LNCaP clone FGC (cell line): Measurements from ENCODE around the genes RBBP5 and TMCC2.

GRCh38 chr1:204361008-204361685, 1.4 kb upstream of the PLEKHA6 start:
- RRBS, 2 experiments = no CpG with 5 or more reads among the region's 3 CpGs

DNA sequence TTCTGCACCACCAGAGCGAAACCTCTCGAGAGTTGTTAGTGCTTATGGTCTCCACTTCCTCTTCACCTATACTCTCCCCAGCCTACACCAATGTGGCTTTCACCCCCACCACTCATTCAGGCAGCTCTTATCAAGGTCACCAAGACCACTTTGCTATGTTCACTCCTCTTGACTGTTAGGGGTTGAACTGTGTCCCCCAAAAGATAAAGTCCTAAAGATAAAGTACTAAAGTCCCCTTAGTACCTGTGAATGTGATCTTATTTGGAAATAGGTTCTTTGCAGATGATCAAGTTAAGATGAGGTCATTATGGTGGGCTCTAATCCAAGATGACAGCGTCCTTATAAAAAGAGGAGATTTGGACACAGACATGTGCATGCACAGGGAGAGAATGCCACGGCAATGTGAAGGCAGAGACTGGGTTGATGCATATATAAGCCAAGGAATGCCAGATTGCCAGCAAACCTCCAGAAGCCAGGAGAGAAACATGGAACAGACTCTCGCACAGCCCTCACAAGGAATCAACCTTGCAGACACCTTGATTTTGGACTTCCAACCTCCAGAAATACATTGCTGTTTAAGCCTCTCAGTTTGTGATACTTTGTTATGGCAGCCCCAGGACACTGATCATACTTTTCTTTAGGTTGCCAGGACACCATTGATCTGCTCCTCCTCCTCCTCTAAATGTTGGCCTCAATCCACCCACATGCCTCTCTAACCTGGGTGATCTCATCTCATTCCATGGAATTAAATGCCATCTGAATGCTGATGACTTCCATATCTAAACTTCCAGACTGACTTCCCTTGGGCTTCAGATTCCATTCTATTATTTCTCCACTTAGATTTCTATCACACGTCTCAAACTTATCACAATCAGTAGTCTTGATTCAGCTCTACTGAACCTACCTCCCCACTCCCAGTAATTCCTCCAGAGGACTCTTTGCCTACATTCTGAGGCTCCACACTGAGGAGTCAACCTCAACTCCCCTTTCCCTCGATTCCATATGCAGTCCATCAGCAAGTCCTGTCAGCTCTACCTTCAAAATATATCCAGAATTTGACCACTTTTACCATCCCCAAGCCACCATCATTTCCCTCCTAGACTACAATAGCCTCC, 7.3 kb upstream of the PPP1R15B start:
- RRBS, 2 experiments = no CpG with 5 or more reads among the region's 7 CpGs

GRCh38 chr1:204442724-204443639, 31.4 kb upstream of the PPP1R15B start:
- RRBS, 2 experiments = no CpG with 5 or more reads among the region's 14 CpGs

- RRBS, 2 experiments = no CpG with 5 or more reads among the region's 8 CpGs
Observed at GRCh38 chr1:204469265-204469679, 25.3 kb downstream of the PIK3C2B start.

DNA sequence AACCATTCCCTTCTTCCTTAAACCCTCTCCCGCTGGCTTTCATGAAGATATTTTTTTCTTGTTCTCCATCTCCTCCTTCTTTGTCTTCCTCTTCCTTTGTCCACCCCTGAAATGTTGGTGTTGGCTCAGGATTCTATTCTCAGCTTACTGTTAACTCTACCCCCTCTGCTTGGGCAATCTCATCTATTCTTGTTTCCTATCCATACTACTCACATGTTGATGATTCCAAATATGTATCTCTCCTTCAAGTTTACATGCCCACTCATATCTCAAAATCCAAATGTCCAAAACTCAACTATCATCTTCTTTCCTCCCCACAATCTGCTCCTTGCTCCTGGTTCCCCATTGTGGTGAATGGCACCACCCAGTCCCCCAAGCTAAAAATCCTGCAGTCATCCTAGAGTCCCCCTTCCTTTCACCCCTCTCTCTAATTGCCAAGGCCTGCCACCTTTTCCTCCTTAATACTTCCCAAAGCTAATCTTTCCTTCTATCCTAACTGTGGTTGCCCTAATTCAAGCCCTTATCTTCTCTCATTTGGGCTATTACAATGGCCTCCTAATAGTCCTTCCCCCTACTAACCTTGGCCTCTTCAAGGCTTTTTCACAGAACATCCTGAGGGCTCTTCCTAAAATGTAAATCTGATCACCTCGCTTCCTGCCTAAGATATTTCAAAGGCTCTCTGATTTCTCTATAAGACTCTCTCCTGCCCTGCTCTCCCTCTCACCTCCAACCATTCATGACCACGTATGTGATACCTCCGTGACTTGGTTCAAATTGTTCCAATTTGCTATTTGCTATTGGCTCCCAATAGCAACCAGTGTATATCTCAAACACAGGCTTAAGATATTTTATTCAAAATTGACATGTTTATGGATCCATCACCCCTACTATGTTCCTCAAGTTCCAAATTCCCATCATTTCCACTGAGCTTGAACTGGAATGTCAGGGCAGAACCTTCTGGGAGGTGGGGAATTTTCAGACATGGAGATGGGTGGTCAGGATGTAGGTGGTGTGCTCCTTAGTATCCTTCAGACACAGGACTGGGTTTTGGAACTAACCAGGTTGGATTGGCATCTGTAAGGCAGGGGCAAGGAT, 19.7 kb downstream of the PIK3C2B start:
- RRBS, 2 experiments = no CpG with 5 or more reads among the region's 4 CpGs

- RRBS, 2 experiments = no CpG with 5 or more reads among the region's 31 CpGs
Observed at GRCh38 chr1:204505978-204506976, 9.9 kb upstream of the MDM4 start.

DNA sequence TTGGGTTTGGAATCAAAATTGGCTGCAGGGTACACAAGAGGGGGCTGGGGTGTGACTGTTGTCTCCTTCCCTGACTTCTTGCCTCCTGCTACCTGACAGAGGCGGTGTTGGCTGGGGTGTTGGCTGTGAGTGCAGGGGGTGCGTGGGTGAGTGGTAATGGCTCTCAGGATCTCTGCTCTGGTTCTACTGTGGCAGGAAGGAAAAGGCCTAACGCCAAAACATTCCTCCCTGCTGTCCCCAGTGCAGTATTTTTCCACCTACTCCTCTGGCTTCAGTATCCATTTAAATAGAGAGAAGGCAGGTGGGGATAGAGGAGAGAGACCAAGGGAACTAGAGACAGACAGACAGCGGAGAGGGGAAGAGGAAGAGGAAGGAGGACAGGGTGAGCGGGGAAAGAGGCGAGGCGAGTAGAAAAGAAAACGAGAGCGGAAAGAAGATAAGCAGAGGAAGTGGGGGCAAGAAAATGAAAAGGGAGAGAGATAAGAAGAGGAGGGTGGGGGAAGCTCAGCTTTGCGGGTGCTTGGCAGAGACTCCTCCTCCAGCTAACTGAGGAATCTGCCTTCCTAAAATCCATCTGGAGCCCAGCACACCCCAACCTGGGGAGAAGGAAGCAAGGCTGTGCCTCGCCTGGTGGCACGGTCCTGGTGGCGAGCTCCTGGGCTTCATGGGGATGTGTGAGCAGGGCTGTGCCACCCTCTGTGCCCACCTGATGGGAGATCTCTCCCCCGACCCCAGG, 20.9 kb upstream of the LRRN2 start:
- RRBS, 2 experiments = no CpG with 5 or more reads among the region's 14 CpGs

- RRBS, 2 experiments = no CpG with 5 or more reads among the region's 8 CpGs
Observed at GRCh38 chr1:204915607-204916492, 87.4 kb downstream of the NFASC start.

DNA sequence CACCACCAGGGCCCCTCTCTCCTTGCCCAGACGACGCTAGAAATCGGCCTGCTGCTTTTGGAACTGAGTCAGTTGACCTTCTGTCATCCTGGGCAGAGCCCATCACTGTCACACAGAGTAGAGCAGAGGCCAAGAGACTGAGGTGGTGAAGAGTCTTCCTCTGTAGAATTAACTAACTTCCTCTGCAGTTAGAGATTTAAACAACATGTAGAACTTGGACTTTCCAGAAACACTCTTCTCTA, 83.5 kb upstream of the CNTN2 start:
- RRBS, 2 experiments = no CpG with 5 or more reads among the region's 3 CpGs

DNA sequence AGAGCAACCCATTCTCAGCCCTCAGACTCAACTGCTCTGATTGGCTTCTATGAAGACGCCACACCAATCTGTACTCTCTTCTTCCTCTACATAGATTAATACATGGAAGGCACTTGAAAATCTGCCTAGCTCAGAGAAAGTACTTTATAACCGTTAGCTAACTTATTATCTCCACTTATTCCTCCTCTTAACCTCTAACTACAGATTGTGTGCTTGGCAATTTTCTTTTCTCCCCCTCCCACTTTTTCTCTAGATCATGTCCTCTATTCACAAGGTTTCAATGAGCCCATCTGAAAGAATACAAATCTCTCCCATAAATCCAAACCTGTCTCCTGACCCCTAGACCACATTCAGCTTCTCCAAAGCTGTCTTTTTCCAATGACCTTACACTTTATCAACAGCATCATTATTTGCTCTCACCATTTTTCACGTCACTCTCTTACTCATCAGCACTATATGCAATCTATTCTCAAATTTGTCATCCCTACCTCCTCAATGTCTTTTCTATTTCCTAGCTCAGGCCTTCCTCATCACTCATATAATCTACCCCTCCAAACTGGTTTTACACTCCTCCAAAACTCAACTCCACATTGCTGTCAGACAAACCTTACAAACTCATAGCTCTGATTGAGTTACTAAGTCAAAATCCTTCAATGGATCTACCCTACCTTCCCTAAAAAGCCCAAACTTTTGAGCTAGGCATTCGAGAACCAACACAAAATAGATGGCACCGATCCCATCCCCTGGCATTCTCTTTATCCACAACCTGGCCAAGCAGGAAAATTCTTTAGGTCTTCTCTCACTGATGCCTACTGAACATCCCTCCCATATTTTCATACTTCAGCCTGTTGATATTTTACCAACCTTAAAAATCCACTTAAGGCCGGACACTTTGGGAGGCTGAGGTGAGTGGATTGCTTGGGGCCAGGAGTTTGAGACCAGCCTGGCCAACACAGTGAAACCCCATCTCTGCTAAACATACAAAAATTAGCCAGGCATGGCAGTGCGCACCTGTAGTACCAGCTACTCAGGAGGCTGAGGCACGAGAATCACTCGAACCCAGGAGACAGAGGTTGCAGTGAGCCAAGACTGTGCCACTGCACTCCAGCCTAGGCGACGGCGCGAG, 1.8 kb downstream of the RBBP5 start:
- RRBS, 2 experiments = no CpG with 5 or more reads among the region's 13 CpGs

DNA sequence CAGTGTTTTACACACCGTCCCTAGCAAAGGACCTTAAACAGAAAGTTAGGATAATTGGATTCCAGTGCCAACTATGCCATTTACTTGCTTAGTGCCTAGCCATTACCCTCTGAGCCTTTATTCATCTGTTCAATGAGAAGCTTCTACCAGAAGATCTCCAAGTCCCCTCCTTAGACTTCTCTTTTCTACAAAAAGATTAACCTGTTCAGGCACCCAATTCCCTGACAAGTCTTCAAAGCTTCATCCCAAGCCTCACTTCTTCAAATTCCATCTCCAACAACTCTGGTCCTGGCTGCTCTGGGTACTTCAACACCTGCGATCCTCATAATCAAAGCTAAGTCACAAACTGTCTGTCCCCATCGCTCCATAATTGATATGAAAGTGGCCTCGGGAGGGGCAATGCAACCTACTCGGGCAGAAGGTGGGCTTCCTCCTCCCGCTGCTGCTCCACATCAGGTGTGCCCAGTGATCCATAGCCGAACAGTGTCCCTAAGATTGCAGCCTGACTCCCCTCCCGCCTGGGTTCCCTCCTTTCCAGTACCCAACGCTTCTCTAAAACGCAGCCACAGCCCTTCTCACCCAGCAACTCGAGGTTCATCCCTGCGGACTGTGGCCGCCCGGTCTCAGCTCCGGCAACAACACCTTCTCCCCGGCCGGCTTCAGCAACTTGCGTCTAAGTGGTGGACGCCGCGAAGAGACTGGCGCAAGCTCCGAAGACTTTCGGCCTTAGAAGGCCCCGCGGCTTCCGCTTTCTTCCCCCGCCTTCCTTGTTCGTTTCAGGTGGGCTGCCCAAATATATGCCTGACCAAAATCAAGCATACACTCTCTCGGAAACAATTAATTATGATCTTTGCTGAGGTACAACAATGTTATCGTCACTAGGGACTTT, at the start of gene RBBP5:
TSS of gene RBBP5 (minus strand) at position 703 of the 889 bp plus-strand sequence.
- RRBS, 2 experiments = no CpG with 5 or more reads among the region's 31 CpGs

DNA sequence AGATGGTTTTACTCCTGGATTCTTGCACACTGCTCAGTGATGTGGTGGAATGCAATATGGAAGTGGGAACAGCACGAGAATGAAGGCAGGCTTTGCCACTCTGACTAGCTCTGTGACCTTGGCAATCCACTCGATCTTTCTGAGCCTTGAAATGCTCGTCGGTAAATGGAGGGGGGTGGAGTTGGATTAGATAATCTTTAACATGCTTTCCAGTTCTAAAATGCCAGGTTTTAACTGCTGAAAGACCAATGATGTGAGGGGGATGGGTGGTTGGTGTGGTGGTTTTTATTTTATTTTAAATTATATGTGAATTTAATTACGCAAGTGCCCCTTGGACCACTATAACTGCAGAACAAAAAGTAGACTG, 20.2 kb downstream of the DSTYK start:
- RRBS, 2 experiments = no CpG with 5 or more reads among the region's 5 CpGs

DNA sequence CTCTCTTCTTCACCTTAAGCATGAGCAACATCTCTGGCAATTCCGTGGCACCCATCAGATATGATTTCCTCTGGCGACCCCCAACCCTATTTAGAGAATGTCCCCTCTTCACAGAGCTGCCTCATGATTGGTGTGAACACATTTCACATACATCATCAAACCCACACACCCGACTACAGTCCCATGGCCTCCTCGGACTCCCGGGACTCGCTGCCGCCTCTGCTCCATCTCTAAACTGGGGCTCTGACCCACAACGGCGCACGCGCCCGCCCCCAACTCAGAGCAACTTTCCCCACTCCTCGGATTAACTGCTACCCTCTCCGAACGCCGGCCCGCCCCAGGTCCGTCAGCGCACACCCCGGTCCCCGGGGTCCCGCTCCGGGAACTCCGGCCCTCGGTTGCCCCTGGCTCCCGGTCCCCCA, 848 bp downstream of the DSTYK start:
- RRBS, 2 experiments = 0 to 4% methylated on average over 1 of the region's 26 CpGs

DNA sequence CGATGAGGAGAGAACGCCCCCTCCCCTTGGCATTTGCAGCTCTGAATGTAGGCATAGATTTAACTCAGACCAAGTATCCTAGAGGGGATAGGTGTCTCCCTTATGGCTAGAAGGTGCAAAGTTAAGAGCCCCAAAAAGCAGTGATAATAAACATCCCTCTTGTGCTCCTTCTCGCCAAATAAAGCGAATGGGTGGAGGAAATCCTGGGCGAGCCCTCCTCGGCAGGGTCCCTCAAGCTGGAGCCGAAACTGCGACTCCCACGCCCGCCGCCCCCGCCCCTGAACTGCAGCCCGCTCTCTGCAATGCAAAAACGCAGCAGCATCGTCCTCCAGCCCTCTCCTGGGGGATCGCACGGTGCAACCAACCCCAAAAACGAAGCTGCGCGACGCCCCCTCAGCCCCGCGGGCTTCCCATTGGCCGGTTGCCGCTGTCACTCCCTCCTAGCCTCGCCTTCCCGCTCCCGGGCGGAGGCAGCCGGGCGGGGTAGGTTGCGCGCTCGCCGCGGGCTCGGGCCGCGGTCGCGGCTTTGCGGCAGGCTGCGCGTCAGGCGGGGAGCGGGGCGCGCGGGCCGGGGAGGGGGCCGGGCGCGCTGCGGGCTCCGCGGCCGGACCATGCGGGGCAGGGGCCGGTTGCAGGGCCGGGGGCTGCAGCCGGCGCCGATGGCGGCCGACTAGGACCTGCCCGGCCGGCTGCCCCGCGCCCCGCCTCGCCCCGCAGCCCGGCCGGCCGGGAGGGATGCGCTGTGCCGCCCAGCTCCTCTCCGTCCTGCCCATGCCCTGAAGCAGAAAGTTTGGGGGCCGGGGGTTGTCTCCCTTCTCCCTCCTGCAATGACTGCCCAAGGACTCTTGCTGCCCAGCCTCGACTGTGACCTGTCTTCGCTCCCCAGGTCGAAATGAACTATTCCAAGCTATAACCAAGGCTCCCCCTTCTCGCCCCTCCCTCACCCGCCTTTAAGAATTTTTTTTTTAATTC, at the start of gene TMCC2:
TSS of gene TMCC2 (plus strand) at position 491 of the 972 bp plus-strand sequence.
- RRBS, 2 experiments = 1 to 2% methylated on average over 26 of the region's 84 CpGs

GRCh38 chr1:205275059-205275810, 46.3 kb downstream of the NUAK2 start:
- RRBS, 2 experiments = no CpG with 5 or more reads among the region's 4 CpGs

DNA sequence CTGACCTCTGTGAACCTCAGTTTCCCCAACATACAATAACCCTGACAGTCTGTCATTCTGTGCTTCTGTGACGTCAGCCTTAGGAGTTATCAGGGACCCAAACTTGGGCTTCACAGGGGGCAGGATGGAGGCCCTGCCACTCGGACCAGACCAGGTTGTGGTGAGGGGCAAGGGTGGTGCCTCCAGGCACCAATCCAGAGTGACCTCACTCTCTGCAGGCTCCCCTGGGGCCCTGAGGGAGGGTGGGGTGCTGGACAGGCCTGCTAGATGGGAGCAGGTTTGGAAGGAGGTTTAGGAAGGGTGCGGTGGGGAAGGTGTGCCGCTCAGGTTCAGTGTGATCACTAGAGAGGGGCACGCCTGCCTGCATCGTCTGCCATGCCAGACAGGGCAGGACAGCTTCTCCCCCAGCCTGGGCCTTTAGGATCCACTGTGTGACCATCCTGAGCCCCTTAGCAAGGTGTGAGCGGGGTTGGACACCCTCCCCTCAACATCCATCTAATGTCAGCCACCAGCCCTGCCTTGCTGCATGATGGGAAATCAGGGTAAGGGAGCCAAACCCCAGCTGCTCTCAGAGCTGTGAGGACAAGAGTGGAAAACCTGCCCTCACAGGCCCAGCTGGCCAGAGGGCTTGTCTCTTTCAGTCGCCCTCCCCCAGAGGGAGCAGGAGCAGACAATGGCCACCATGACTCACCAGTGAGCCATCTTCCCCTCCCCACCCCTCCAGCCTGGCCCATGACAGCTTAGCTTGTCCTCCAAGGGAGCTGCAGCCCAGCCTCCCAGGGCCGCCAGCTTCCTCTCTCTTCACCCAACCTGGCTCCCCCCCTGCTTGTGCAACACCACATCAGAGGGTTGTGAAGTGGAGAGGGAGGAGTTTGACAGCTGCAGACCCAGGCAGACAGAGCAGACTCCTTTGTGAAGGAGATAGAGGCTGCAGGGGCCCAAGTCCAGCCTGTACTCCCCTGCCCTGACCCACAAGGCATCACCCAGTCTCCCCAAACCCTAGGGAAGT, 37.1 kb downstream of the NUAK2 start:
- RRBS, 2 experiments = no CpG with 5 or more reads among the region's 9 CpGs

DNA sequence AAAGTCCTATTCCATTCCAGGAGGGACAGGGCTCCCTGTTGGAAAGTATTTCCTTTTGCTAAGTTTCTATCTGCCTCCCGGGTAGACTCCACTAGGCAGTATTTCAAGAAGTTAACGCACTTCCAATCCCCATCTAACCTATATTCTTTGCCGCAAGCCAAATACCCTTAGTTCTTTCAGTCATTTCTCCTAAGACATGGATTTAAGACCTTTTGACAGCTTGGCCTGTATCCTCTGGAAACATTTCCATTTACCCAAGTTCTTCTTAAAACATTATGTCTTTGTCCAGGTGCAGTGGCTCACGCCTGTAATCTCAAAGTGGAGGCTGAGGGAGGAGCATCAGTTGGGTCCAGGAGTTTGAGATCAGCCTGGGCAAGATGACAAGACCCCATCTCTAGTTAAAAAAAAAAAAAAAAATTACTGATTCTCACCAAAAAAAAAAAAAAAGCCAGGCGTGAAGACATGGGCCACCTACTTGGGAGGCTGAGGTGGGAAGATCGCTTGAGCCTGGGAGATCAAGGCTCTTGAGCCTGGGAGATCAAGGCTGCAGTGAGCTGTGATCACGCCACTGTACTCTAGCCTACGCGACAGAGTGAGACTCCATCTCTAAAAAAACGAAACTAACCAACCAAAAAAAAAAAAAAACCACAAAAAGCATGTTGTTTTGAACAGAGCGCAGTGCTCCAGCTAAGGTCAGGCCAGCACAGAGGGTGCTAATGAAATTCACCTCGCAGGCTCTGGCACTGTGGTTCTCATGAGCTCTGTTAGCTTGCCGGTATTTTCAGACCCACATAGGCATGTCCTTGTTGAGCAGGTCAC, 36.1 kb downstream of the NUAK2 start:
- RRBS, 2 experiments = no CpG with 5 or more reads among the region's 13 CpGs

DNA sequence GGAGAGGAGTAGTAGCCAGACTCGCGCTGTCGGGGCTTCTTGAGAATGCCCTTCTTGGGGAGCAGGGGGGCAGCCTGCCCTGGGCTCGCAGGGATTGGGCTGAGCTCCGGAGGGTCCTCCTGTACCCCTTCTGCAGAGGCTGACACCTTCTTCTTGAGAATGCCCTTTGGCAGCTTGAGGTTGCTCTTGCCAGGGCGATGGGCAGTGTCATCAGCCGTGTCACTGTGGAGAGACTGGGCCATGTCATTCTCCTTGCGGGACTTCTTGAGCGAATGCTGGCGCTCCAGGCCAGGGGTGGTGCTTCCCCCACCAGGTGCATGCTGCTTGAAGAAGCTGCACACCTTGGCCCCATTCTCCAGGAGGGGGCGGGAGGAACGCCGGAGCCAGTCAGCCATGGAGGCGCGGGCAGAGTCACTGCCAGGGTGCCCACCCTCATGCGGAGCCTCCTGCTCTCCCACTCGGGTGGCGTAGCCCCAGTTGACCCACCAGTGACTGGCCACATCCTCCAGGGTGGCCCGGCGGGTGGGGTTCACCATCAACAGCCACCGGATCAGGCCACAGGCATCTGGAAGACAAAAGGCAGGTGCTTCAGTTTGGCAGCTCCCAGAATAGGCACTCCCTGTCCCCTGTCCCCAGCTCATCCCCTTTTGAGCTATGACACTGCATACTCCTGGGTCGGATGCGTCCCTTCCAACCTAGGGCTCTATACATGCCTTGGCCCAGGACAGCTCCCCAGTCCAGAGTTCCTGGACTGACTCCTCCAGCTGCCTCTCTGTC, 17.4 kb downstream of the NUAK2 start:
- RRBS, 2 experiments = no CpG with 5 or more reads among the region's 23 CpGs

DNA sequence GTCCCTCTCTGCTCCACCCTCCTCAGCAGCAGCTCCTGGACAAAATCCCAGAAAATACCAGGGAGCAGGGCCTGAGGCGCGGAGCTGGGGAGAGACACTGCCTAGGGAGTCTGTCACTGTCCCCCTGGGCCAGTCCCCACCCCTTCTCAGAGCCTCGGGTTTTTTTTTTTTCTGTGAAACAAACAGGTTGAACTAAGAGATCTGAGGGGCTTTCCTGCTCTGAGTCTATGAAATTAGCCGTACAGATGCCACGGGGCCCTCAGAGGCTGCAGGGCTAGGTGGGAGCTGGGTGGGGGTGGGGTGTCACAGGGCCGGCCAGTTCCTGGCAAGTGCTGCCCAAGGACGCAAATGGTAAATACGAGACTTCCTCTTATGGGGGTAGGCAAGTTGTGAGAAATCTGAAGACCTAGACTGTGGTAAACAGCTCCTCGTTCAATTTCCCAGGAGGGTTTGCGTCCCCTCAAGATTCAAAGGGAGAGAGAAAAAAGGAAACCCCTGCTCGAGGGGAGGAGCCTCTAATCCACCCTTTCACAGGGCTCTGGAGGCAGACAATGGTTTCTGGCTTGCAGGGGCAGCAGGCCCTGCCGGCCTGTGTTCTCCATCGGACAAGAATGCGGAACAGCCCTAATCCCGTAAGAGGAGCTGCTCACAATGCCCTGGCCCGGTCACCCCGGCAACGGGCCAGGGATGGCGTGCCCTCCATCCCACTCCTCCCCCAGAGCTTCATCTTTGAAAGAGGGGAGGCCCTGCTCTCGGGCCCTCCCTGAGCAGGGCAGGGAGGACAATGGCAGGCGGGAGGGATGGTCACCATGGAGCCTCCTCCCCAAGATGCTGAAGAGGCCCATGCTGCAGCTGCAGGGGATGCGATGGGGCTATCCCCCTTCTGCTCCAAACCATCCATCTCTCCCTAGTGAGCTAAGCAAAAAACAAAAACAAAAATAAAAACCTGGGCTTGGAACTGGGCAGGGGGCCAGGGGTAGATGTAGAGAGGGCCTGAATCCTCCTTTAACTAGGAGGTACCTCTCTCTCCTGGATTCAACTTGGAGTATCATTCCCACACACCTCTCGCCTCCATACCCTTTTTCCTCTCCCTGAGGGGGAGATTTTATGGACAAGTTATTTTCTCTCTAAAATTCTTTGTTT, 7.7 kb downstream of the NUAK2 start:
- RRBS, 2 experiments = 91 to 94% methylated on average over 5 of the region's 23 CpGs

DNA sequence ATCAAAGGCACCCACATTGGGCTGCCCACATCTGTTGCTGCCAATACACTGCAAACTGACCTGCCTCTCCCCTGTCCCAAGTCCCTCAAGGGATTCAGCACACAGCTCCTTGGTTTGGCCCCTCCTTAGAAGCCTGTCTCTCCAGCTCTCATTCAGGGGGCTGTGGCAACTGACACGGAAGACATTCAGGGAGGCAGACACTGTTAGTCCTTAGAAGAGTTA, 19.1 kb upstream of the KLHDC8A start:
- RRBS, 2 experiments = no CpG with 5 or more reads among the region's 1 CpG